Endothelial cell (in vitro differentiated cells): ENCODE results near the genes ATF6B, RNF5 and GPSM3.

- PRO-cap: no peak
Measured at GRCh38 chr6:31847303-31848296, 15.0 kb downstream of the NEU1 start.

GRCh38 chr6:31895618-31896038 lies 1.9 kb downstream of the EHMT2 start:
- PRO-cap: no peak

- PRO-cap: no peak
Measured at GRCh38 chr6:31949638-31950133, 3.8 kb downstream of the CFB start.

DNA sequence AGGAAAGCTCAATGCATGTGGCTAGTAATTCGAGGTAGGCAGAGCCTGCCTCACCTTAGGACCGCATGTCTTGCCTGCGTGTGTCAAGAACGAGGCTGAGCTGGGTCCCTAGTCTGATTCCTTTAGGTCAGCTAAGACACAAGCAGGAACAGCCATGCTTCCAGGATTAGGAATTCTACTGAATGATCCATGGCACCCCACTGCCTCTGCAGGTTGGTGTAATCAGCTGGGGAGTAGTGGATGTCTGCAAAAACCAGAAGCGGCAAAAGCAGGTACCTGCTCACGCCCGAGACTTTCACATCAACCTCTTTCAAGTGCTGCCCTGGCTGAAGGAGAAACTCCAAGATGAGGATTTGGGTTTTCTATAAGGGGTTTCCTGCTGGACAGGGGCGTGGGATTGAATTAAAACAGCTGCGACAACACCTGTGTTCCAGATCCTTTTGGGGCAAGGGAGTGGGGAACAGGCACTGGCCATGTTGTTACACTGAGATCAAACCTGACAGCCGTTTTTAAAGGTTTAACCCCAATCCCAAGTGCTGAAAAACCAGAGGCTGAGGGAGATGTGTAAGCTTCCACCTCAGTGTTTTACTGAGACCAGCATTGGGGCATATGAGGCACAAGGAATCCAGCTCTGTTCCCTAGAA lies 5.9 kb downstream of the CFB start:
- PRO-cap: no peak

- PRO-cap: no peak
Measured at GRCh38 chr6:31972902-31973603, 890 bp downstream of the STK19 start.

DNA sequence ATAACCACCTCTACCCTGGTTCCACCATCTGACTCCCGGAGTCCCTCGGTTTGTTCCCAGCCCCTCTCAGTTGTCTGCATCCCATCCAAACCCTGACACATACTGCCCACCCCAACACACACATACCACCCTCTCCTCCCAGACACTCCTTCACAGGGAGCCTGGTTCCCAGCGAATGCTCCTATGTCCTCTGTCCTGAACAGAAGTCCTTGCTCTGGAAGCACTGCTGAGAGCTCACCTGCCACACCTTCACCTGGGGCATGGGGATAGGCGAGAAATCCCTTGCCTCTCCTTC lies 333 bp downstream of the TNXB start:
- PRO-cap: no peak

DNA sequence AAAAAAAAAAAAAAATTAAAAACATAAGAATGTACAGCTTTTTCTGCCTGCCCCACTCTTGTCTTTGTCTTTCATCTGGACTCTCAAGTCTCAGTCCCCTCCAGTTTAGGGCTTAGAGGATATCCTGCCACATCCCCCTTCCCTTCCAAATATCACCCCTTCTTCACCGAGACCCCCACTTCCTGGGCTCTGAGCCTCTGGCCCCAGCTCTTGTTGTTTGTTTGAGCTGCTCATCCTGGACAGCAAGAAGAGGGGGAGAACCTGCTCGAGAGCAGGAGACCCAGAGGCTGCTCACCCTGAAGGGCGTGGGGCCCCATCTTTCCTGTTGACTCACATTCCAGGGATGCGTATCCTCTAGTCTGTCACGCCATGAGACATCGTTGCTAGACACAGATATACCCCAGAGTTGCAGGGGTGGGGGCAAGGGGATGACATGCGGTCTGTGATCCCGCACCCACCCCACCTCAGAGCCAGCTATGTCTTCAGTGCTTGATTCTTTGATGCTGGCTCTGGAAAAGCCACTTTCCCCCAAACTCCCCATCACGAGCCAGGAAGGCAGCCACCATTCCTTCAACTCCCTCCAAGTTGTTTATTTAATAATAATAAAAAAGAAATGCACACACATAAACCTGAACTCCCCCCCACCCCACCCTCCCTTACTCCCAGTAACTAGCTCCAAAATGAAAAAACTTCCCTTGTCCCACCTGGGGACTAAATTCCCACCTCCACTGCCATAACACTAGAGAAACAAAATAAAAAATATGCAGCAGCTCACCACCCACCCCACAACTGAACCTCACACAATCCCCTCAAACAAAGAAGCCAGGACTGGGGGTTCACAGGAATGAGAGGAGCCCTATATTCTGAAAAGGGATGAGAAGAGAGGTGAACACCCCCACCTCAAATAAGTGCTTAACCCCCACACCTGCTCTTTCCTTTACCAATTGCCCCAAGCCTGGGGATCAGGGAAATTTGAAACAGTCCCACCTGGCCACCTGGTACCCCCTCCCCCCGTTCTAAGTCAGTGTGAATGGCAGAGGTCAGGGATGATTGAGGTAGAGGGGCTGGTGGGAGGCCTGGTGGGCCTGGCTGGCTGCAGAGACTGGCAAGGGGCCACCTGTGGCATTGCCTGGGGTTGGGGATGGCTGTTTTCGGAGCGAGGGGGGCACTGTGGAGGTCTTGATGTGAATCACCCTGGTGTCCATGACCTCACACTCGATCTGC lies 6.0 kb upstream of the TNXB start:
- PRO-cap: no peak

DNA sequence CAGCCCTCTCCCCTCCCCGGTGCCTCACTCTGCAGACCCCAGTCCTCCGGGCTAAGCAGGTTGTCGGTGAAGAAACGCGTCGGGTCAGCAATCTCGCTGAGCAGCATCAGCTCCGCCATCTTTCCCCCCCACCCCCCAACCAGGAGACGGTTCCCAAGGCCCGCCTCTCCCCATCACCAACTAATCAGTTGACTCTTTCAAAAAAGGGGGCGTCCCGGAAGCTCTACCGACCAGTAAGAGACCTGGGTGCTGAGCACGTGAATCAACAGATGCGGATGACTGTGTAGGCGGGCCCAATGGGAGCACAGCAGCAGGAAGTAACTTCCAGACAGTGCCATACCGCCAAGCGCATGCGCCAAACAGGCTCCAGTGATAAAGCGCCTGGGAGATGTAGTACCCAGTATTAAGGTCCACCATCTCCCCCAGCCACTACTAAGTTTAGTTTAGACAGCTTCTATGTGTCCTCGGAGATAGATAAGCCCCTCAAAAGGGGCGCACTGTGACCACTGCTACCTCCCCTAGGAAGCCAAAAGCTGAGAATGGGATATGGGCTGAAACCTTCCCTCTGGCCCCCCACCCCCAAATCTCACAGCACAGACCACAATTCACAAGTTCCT lies at the start of gene ATF6B:
ATF6B (minus strand) TSS at position 158 of the 617 bp plus-strand sequence.
- PRO-cap: bidirectional peak, plus-strand start at position 372 of the sequence, minus-strand start at position 146 of the sequence

GRCh38 chr6:32146105-32147161 lies 5.3 kb downstream of the PRRT1 start:
- PRO-cap: no peak

GRCh38 chr6:32178342-32179137 lies at the start of gene RNF5:
RNF5 (plus strand) TSS chr6:32178405.
- PRO-cap: bidirectional peak, plus-strand start at chr6:32178405, minus-strand start at chr6:32178237; bidirectional peak, plus-strand start at chr6:32178724, minus-strand start at chr6:32178666

GRCh38 chr6:32187535-32188196 lies 2.3 kb downstream of the PBX2 start:
- PRO-cap: no peak

DNA sequence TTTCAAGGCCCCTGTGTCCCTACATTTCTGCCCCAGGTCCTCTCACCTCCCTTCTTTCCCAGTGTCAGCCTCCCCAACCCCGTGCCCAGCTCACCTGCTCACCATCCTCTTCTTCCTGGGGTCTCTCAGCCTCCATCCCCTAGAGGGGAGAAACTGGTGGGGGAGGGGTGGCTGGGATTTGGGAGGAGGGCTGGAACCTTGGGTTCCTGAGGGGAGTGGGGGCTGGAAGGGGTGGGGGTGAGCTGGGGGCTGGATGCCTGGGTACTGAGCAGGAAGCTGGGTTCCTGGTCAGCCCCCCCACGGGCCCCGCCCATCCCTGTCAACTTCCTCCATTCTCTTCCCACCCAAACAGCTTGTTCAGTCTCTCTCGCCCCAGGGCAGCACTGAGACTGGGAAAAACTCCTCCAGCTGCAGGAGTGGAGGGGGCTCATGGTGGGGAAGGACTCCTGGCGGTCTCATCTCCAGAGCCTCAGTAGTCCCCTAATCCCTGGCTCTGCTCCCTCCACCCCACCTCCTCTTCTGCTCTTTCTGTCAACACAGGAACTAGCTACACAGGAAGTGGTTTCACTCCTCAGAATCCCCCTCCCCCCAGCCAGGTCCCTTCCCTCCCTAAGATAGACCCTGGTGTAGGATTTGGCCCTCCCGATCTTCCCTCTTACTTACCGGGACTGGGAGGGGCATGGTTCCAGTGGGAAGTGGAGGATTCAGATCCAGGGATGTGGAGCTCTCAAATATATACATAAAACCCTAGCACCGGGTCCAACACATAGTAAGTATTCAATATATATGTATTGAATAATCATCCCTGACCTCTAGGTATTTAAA lies at the start of gene GPSM3:
GPSM3 (minus strand) TSS at position 266 of the 825 bp plus-strand sequence.
- PRO-cap: bidirectional peak, plus-strand start at position 680 of the sequence, minus-strand start at position 521 of the sequence

DNA sequence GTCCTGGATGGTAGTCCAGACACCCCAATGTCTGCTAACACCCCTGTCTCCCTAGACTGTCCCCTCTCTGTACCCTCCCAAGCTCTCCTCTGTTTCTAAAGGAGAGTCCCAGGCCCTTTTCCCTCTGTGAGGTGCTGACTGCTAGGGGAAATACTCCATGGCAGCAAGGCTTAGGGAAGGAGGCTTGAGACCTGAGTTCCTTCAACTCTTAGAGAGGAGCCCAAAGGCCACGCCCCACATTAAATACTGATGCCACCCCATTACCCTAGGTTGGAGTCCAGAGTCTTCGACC lies 9.1 kb upstream of the GPSM3 start:
- PRO-cap: no peak

- PRO-cap: bidirectional peak, plus-strand start at chr6:32551648, minus-strand start at chr6:32551462
Measured at GRCh38 chr6:32551397-32551933, 21.4 kb upstream of the HLA-DRB5 start.

DNA sequence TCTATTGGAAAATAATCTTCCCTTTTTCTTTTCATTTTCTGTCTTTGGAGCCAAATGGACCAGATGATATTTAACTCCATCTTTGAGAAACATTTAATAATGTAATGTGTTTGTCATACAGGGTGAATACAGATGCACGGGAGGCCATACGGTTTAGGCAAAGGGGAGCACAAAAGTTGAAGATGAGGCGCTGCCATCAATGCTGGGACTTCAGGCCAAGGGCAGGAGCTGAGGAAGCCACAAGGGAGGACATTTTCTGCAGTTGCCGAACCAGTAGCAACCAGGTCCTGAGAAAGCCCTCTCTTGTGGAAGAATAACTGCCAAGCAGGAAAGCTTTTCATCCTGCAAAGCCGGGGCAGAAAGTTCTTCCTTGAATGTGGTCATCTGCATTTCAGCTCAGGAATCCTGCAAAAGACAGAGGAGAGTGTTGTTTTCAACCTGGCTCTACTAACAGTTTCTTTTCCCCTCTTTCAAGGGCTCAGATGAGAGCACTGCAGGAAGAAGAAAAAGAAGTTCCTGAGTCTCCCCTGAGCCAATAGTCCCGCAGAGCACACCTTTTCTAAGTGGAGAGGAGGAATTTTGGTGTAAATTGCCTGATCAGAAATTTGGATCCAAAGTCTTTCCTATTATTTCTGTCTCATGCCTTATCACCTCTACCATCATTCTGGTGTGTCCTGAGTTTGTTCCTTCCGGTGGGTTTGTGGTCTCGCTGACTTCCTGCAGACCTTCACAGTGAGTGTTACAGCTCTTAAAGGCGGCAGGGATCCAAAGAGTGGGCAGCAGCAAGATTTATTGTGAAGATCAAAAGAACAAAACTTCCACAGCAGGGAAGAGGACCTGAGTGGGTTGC lies 10.7 kb downstream of the HLA-DRB1 start:
- PRO-cap: no peak

DNA sequence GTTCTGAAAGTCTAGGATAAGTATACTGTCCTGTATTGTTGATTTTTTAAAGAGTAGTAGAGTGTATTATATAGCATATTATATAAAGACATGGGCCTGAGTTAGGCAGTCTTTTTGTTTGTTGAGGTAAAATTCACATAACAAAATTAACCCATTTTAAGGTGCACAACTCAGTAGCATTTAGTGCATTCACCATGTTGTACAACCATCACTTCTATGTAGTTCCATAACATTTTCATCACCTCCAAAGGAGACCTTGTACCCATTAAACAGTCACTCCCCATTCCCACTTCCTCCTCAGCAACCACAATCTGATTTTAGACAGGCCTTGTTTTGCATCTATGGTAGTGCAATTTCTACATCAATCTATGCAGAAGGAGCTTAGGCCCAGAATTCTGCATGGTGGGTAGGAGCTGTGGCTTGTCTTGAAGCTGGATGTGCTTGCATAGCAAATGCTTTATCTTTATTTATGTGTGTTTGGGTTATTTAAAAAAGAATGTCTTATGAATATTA lies 13.6 kb upstream of the HLA-DQA1 start:
- PRO-cap: no peak

GRCh38 chr6:32938229-32939018 lies 2.4 kb downstream of the HLA-DMB start:
- PRO-cap: no peak

DNA sequence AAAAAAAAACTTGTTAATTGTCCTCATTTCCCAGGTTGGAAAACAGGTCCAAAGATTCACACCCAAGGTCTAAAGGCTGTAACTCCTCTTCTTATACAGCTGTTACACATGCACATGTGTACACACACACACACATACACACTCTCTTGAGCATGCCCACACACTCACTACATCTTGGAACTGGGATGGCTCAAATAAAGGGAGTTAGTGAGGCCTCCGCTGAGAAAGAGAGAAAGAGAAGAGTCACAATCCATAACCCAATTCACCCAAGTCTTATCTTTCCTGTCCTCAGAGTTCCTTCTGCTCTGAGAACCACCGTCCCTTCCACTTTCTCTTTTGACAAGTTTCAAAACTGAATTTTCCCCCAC lies 3.1 kb upstream of the HLA-DMB start:
- PRO-cap: no peak

GRCh38 chr6:32944291-32944952 lies 3.6 kb upstream of the HLA-DMB start:
- PRO-cap: no peak

- PRO-cap: bidirectional peak, plus-strand start at chr6:32972978, minus-strand start at chr6:32972657; bidirectional peak, plus-strand start at chr6:32973364, minus-strand start at chr6:32973265
Measured at GRCh38 chr6:32972784-32973694, 4.6 kb downstream of the BRD2 start.